Mesenchymal stem cell of adipose (primary cell): ENCODE measurements around the genes FAN1, KLF13 and GOLGA8O.

GRCh38 chr15:29800386-29801009, 21.8 kb downstream of the TJP1 start:
- CAGE, long polyA plus RNA = no peak

DNA sequence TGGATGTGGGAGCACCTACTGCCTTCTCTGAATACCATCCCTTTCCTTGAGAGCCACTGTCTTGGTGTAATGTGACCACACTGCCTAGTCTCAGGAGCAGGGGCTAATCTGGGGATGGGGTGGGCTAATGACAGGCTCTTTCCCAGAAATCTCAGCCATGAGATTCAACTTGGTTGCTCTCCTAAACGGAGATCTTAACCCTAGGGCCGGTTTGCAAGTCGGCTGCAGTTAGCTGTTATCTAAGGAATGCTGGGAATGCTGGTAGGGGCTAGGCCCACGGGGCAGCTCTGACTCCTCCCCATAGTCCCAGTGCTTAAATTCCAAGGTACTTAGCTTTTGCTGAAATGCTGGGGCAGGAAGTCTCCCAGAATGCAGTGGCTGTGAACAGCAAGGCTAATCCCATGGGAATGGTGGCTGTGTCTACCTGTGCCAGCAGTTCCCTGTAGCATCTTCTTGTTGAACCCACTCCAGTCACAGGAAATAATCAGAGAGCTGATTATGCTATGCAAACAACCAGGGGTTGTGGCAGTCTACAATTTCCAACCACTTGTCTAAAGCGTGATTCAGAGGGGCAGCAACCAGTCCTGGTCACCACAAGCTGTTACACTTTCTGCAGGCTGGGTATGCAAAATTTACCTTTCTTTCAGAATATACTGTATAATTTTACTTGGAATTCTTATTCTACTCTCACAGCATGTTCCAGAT, 102.5 kb upstream of the TJP1 start:
- CAGE, long polyA plus RNA = no peak

GRCh38 chr15:29968135-29969275, 114.2 kb upstream of the GOLGA8J start:
- CAGE, long polyA plus RNA = no peak

GRCh38 chr15:29985382-29985646, 97.4 kb upstream of the GOLGA8J start:
- CAGE, long polyA plus RNA = no peak

DNA sequence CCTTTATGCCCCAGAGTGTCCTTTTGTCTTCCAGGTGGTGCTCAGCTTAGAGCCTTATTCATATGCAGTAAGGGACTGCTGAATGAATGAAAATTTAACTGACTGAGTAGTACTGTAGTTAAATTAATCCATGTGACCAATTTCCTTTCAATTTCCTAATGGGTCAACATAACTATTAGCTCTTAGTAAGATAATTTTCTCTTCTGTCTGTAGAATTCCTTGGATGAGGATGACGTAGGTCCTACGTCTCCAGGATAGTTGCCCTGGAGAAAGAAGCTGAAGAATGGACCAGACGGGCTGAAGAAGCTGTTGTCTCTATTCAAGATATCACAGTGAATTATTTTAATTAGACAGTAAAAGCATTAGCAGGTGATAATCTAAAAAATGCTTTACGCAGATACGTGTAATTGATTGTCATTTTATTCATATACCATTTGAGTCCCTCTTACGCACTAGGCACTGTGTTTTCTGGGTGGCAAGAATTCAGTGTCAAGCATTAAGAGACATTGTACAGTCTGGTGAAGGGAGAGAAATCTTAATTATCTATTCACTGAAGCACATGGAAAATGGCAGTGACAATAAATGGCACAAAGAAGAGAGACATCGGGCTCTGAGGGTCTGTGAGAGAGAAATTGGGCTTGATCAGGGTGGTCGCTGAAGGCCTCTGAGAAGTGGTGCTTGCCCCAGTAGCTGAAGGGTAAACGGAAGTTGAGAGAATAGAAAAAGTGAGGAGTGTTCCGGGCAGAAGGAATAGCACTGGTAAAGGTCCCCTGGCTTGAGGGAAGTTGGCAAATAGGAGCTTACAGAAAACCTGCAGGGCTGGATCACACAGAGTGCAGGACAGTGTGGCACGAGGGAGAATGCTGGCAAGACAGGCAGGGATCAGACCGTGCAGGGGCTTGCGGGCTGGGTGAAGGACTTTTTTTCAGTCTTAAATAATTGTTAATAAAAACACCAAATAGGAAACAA, 63.8 kb upstream of the GOLGA8R start:
- CAGE, long polyA plus RNA = no peak

DNA sequence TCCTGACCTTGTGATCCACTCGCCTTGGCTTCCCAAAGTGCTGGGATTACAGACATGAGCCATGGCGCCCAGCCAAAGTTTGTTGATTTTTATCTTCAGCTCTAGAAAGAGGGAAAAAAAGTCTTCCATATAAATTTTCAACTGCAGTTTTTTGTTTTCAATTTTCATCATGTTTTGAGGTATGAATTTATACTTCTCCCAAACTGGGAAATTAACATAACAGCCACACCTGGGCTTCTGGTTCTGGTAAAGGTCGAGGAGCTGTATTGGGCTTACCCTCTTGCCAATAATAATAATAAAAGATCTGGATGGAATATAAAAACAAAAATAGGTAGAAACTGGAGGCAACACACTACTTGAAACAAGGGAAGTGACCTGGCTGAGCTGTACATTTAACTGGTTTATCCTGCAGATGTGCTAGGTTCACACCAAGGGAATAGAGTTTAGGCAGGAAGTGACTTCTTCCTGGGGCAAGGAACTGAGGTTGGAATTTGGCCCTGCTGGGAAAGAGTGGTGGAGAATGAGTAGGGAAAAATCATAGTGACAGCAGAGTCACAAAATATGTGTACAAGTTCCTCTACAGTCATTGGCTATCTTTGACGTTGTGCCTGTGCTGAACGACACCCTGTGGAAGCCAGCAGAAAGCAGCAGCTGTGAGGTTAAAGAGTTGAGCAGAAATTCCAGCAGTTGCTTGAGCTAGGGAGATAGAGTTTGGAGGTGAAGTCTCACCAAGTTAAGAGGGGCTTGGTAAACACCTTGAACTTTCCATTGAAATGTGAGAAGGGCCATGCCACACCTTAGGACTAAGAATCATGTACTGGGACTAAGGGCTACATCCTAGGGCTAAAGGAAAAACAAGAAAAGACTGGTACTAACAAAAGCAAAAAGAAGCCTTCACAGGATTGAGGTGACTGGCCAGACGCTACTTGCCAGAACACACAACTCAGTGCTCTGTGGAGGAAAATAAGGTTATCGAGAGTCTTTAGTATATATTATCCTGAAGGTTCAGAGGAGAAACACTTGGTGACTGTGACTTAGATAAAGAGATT, 66.3 kb downstream of the GOLGA8H start:
- CAGE, long polyA plus RNA = no peak

DNA sequence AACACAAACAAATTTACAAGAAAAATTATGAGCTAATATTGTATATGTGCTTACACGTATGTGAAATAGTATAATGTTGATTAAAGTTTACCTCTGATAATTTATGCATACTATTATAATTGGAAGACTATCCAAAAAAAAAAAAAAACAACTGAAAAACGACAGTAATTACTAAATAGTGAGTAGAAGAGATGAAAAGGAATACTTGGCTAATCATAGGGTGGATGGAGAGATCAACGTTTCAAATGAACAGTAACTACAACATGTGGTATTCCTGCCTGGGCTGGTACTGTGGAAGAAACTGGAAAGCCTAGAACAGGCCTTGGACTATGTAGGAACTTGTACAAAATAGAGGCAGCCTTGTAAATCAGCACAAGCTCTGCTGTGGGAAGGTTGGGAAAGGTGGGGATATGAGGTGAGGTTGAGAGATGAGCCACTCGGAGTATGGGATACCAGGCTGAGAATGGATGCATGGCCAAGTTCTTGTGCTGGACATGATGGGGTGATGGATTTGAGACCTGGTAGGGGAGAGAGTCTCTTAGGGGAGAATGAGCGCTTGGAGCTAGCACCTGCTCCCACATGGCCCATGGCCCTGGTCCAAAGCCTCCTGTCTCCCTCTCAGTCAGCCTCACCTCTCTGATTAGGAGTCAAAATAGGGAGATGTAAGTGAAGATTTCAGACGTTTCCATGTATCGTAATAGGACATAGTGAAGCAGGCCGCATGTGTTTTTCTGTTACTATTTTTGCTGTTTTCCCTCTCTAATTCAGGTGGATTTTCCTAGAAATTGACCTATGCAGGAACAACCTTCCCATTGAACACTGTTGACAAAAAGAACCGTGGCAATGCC, 74.4 kb downstream of the GOLGA8H start:
- CAGE, long polyA plus RNA = no peak

DNA sequence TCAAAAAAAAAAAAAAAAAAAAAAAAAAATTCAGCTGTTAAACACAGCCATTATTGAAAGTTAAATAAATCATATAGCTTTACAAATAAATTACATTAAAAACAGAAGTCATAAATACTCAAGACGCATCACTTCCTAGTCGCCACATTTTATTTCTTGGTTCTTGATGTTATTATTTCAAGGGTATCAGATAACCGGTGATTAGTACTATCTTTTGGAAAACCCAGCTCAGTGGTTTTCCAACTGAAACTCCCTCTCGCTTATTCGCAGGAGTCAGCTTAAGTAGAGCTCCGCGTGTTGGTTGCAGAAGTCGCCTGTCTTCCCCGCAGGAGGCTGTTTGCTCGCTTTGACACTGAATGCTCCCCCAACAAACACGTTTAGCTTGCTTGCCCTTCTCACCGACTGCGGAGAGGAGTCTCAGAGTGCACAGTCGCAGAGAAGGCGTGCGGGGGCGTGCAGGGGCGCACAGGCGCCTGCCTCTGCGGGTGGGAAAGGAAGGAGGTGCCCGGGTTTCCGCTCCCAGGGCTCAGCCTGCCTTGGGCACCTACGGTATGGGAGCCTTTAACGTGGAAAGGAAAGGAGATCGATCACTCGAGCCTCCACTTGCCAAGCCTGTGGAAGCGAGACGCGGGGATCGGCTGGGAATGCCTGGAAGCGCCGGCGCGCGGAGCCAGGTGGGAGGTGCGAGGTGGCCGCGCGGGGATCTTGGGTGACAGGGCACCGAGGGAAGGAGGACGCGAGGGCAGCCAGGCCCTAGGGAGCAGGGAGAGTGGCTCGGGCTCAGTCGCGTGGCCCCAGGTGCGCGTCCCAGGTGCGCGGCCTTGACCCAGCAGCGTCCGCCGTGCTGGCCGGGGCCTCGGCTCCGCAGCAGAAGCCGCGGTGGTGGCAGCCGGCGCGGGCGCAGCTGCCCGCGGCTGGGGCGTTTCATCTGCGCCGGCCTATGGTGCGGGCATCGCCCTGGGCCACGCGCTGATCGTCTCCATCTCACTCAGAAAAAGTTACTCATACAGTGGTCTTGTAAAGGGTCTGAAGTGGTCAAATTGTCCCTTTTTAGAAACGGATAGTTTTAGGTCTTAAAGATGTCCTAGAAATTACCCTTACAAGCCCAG, at the start of gene FAN1:
Gene FAN1, plus strand, starts transcription at position 702 of the 1,109 bp plus-strand sequence.
- CAGE, long polyA plus RNA = no peak

- CAGE, long polyA plus RNA = no peak
These were observed 22.8 kb upstream of the MTMR10 start for GRCh38 chr15:31014212-31014684.

- CAGE, long polyA plus RNA = no peak
These were observed 101.4 kb upstream of the TRPM1 start for GRCh38 chr15:31202915-31203359.

DNA sequence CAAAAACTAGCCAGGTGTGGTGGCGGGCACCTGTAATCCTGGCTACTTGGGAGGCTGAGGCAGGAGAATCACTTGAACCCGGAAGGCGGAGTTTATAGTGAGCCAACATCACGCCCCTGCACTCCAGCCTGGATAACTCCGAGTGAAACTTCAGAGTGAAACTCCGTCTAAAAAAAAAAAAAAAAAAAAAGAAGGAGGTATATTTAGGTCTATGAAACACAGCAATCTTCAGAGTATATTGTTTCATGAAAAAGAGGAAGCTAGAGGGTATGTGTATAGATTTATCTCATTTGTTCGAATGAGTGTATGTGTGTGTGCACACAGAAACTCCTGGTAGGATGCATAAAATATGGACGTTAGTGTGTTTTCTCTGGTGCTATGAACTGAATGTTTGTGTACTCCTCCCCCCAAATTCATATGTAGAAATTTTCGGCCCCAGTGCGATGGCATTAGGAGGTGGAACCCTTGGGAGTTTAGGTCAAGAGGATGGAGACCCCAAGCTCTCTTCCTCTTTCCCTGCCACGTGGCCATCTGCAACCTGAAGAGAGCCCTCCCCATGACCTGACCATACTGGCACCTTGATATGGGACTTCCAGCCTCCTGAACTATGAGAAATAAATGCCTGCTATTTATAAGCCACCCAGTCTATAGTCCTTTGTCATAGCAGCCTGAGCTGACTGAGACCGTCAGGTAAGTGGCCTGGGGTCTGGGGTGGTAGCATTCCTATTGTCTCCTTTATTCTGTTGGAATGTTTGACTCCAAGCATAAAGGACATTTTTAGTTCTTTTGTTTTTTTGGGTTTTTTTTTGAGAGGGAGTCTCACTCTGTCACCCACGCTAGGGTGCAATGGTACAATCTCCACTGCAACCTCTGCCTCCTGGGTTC, 98.5 kb upstream of the KLF13 start:
- CAGE, long polyA plus RNA = no peak

DNA sequence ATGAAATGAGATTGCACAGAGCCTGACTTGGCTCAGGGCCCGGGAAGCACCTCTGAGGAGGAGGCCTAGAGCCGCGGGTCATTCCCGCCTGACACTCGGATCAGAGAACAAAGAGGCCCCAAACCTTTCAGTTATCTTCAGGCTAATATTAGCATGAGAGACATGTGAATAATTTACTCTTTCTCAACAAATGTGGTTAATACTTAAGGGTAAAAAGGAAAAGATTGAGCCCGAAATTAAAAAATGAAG, 90.7 kb upstream of the KLF13 start:
- CAGE, long polyA plus RNA = no peak

GRCh38 chr15:31325464-31326547, 829 bp upstream of the KLF13 start:
- CAGE, long polyA plus RNA = no peak

DNA sequence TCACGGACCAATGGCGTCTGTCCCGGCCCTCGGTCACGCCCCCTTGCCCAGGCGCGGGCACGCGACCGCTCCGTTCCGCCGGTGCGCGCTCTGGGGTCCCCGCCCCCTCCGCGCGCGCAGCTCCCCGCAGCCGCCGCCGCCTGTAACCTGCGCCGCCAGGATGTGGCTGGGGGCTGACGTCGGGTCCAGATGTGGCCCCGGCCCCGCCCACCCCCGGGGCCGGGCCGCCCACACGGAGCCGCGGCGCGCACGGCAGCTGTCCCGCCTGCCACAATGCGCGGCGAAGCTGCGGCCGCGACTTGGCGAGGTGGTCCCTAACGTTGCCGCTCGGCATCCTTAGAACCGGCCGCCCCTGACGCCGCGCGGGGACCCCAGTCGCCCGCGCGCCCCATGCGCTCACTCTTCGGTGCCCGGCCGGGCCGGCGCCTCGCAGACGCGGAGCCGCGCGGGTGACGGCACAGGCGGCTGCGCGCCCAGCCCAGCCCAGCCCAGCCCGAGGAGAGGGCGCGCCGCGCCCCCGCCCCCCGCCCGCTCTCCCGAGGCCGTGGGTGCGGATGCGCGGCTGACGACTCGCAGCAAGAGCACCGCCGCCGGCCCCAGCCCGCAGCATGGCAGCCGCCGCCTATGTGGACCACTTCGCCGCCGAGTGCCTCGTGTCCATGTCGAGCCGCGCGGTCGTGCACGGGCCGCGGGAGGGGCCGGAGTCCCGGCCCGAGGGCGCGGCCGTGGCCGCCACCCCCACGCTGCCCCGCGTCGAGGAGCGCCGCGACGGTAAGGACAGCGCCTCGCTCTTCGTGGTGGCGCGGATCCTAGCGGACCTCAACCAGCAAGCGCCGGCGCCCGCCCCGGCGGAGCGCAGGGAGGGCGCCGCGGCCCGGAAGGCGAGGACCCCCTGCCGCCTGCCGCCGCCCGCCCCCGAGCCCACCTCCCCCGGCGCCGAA, at the start of gene KLF13:
Gene KLF13, plus strand, starts transcription at position 231 of the 941 bp plus-strand sequence.
- CAGE, long polyA plus RNA = no peak

GRCh38 chr15:31344107-31344686, 17.6 kb downstream of the KLF13 start:
- CAGE, long polyA plus RNA = no peak

GRCh38 chr15:31500460-31501110, 173.9 kb downstream of the KLF13 start:
- CAGE, long polyA plus RNA = no peak

DNA sequence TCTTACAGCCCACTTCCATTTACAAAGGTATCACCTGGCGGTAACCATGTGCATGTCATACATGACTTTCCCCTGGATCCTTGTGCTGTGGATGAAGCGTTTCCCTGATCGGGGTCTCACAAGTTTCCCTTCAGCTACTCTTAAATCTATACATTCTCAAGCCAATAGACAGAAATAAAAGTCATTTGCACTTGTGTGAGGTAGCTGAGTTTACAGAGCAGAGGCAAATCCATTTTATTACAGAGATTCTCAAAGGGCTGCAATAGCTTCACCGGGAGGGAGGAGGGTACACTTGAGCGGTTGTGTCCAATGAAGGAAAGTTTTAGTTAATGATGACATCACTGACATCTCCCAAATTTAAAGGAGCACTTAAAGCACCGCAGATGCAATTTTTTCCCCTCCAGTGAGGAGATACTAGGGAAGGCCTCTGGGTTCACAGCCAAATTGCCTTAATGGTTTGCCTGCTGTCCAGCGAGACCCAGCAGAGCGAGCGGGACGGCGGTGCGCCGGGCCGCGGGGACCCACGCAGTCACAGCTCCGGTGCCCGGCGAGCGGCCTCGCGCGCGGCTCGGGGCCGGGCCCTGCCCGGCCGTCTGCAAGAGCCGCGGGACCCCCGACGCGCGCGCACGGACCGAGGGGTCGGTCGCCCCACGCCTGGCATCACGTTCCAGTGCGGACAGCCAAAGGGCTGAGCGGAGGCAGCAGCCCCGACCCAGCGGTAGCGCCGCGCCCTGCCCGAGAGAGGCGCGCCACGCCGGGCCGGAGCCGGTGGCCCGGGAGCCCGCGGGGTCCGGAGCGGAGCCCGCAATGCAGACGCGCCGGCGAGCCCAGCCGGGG, 765 bp downstream of the OTUD7A start:
- CAGE, long polyA plus RNA = no peak

DNA sequence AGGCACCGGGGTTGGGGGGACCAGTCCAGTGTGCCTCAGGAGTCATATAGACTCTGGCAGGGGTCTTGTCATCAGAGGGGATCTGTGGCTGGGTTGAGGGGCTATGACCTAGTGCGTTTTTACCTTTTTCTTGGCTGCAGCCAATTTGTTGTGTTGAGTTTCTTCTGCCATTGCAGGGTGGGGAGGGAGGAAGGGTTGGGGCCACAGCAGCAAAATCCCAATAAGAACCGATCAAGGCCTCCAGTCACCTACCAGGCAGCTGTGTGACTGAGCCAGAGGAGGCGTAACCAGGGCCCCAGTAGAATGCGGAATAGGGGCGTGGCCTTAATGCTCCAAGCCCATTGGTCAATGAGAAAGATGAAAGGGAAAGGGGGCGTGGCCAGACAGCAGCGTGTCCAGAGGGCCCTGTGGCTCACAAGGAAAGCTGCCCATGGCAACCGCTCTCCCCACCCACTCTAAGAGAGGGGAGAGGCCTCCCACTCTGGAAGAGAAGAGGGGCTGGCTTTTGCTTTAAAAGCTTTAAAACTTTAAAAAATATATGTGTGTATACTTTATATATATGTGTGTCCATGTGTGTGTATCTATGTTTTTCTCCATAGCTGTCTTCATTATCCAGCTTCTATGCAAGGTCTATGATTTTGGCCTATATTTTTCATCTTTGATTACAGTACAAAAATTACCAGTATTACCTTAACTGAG, at the start of gene GOLGA8O:
Gene GOLGA8O, minus strand, starts transcription at position 269 of the 699 bp plus-strand sequence.
- CAGE, long polyA plus RNA = no peak

DNA sequence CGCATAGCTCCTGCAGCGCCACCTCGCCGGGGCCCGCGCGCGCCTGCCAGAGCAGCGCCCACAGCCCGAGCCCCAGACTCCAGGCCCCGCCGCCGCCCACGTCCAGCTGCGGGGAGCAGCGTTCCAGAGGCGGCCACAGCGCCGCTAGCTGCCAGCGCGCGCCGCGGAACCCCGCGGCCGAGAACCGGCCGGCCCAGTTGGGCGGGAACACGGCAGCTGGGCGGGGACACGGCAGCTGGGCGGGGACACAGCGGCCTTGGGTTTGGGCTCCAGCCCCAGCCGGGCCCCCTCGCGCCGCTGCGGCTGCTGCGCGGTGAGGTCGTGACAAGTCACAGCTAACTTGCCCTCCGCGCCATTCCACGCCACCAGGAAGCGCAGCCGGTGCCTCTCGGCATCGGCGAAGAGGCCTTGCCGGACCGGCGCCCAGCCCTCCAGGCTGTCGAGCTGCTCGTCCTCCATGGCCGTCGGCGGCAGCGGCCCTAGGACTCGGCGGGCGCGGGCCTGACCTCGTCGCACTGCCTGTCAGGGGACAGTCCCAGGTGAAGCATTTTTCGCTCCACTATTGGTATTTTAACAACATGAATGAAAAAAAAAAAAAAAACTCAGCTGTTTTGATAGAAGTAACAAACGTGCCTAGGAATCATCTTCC, 78.7 kb upstream of the ARHGAP11A start:
- CAGE, long polyA plus RNA = no peak

GRCh38 chr15:33007146-33007919, 187.2 kb downstream of the FMN1 start:
- CAGE, long polyA plus RNA = no peak